ENCODE results near the genes ATXN1L and HP.

DNA sequence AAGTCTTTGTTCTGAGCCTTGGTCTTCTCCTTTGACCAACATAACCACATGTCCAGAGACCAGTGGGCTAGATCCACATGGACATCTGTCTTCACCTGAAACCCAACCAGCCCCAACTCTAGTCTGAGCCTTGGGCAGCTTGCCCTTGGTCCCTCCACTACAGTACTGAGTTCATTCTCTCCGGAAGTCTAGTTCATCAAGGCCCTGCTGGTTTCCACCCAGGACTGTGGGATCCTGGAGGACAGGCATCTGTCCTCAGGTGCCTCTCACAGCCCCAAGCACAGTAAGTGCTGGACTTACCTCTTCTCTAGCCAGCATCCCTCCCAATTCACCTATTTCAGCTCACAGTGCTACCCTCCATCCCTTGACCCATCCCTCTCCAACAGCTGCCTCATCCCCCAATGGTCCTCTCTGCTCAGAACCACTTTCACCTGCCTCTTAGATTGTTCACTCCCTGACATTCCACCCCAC, 26.2 kb downstream of the TLE7 start:
- RRBS: no CpG with 5 or more reads among the region's 1 CpG

- RRBS: no CpG with 5 or more reads among the region's 4 CpGs
These were observed 17.2 kb upstream of the TAT start for GRCh38 chr16:71594063-71594498.

DNA sequence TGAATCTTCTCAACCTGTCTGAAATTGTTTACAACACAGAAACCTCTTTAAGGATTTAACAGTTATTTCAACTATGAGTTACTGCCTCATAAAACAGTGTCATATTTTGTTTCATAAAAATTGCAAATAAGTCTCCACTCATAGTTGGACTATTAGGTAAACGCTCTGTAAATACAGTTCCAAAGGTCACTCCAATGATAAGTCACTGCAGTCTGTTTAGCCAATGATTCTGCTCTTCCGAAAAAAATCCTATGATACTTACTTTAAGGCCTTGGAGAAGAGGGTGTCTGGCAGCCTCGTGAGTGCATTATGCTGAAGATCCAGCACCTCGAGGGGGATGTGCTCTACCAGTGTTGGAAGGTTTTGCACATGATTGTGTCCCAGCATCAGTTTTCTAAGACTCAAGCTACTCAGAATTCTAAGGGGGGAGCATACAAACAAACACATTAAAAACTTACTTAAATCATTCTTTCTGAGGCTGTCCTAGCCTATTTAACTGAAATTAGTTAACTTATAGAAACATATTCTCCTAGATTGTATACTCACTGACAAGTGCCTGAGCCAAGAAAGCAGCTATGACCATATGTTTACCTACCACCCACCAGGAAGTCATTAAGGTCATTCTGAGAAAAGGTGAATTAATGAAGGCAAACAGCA, 41.1 kb downstream of the MARVELD3 start:
- RRBS: no CpG with 5 or more reads among the region's 4 CpGs

DNA sequence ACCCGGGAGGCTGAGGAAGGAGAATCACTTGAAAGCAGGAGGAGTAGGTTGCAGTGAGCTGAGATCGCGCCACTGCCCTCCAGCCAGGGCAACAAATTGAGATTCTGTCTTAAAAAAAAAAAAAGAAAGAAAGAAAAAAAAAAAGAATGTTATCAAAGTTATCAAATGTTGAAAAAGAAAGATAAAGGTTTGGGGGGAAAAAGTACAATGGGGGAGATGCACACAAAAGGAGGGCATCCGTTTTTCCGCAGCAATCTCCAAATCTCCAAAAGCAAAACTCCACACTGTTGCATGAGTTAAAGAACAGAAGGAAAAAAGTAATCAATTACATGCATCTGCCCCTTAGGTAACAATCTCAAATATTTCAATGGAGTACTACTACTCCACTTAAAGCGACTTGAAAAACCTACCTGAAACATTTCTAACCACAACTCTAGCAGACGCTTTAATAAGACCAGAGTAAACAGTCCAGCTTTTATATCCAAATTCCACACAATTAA, 30.0 kb downstream of the AP1G1 start:
- RRBS: no CpG with 5 or more reads among the region's 7 CpGs

DNA sequence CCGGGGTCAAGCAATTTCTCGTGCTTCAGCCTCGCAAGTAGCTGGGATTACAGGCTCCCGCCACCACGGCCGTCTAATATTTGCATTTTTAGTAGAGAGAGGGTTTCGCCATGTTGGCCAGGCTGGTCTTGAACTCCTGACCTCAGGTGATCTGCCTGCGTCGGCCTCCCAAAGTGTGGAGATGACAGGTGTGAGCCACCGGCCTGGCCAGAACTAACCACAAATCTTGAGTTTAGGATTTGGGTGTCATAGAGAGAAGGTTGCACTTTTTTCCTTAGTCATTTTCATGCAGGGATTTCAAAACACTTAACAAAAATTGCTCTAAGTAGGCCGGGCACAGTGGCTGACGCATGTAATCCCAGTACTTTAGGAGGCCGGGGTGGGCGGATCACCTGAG, 1.4 kb upstream of the AP1G1 start:
- RRBS: no CpG with 5 or more reads among the region's 14 CpGs

DNA sequence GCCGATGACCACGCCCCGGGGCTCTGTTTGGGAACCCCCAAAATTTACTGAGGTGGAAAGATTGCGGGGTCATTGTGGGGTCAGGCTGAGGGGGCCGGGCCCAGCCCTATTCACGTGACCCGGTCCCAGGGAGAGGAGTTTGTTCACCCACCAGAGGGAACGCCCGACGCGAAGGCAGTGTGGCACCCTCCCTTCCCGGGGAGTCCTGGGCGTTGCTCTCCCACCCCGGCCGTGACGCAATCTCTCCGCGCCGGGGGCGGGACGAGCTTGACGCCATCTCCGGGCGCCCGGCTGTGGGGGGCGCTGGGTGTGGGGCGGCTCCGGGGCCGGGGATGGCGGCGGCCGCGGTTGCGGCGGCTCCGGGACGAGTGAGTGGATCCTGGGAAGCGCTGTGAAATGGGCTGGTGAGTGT, at the start of gene ATXN1L:
Gene ATXN1L (plus strand): TSS at position 276 of the 412 bp plus-strand sequence.
- RRBS: under 1% methylated on average over 11 of the region's 38 CpGs

DNA sequence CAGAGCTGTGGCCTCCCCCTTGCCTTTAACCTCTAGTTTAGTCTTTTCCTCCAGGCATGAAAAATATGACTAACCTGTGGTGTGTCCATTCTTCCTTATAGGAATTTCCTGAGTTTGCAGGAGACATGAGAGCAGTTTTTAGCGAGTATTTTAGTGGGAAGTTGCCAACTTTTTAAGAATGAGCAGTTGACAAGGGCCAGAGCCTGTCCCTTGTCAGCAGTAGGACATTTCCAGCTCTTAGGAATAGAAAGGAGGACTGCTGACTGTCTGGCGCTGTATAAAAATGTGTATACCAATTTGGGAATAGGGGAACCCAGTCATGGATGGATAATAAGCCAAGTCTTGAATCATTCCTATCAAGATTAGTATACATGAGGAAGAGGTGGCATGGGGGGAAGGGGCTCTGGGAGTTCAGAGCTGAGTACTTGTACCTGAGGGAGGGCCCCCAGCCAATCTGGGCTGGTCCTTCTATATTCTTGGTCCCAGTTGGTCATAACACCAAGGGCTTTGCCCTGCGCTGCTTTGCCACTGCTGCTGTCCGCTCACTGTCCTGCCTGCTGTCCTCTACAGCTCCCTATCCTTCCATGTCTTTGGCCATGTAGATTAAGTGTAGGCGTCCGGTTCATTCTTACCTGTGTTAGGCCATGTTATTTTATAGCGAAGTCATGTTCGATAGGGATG, 8.9 kb downstream of the ATXN1L start:
- RRBS: no CpG with 5 or more reads among the region's 8 CpGs

- RRBS: no CpG with 5 or more reads among the region's 3 CpGs
These were observed 18.9 kb downstream of the ZNF821 start for GRCh38 chr16:71865049-71865569.

GRCh38 chr16:71919142-71919501, 23.8 kb downstream of the IST1 start:
- RRBS: no CpG with 5 or more reads among the region's 3 CpGs

DNA sequence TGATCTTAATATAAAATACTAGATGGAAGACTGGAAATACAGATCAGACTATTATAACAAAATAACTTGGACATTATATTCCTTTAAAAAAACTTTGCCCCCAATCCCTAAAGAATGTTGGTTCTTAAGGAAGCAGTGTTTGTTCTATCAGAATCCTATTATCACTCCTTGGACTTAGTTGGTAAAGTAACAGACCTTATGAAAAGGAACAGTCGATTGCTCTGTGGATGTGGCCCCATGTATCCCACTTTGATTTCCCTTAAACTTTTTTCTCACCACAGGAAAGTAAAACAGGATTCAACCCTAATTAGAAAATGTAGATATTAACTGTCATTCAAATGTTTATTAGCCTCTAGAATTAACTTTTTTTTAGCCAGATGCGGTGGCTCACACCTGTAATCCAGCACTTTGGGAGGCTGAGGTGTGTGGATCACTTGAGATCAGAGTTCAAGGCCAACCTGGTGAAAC, 31.6 kb downstream of the IST1 start:
- RRBS: no CpG with 5 or more reads among the region's 2 CpGs

- RRBS: no CpG with 5 or more reads among the region's 27 CpGs
These were observed 5.7 kb downstream of the DHODH start for GRCh38 chr16:72013812-72015074.

- RRBS: no CpG with 5 or more reads among the region's 12 CpGs
These were observed 8.5 kb downstream of the DHODH start for GRCh38 chr16:72016795-72017788.

DNA sequence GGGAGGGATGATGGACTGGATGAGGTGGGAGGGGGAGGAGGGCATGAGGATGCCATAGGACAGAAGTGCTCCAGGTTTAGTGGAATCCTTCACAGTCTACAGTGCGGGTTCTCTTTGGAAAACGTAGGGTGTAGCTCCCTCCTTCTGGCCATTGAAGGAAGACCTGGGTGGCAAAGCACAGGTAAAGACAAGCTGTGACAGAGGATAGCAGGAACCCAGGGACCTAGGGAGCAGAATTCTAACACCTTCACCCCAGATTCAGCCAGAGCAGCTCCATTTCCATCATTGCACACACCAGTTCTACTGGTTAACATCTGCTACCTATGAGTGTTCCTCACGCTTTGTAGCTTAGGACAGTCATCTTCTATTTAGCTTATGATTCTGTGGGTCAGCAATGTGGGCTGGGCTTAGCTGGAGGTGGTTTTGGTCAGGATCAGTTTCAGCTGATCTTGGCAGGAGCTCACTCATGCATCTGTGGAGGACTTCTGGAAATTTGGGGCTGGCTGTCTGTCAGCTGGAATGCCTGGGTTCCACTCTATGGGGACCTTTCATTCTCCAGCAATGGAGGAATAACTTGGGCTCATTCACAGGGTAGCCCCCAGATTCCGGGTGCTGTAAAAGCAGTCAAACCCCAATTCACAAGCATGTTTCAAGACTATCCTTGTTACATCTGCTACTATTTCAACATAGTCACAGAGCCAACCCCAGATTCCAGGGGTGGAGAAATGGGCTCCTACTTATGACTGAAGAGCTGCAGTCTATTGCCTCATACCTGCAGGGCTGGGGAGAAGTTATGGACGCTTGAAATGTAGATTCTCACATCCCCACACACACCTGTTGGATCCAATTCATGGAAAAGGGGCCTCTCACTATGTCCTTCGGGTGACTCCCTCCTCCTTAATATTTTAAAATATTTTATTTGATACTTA, 3.5 kb upstream of the HP start:
- RRBS: no CpG with 5 or more reads among the region's 6 CpGs

- RRBS: no CpG with 5 or more reads among the region's 5 CpGs
These were observed at the start of gene HP for GRCh38 chr16:72054240-72054877. Gene HP, plus strand, starts transcription at chr16:72054505.

- RRBS: no CpG with 5 or more reads among the region's 2 CpGs
These were observed 33.0 kb downstream of the DHX38 start for GRCh38 chr16:72126741-72126965.

- RRBS: no CpG with 5 or more reads among the region's 4 CpGs
These were observed 194.4 kb downstream of the ZFHX3 start for GRCh38 chr16:72853433-72854024.

- RRBS: no CpG with 5 or more reads among the region's 17 CpGs
These were observed 73.6 kb downstream of the ZFHX3 start for GRCh38 chr16:72974187-72974874.

DNA sequence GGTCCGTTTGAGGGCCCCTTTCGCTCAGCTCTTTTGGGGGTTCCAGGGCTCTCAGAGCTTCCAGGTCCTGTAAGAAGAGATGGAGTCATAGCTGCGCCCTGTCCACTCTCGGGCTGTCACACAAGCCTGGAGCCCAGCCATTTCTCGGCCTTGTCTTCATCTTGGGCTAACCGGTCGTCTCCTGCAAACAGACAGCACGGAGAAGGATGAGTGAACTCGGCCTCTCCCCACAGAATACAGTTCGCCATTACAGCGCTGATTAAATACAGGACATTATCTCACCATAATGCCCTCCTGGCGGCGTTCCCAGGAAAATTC, 45.4 kb upstream of the ZFHX3 start:
- RRBS: no CpG with 5 or more reads among the region's 13 CpGs

DNA sequence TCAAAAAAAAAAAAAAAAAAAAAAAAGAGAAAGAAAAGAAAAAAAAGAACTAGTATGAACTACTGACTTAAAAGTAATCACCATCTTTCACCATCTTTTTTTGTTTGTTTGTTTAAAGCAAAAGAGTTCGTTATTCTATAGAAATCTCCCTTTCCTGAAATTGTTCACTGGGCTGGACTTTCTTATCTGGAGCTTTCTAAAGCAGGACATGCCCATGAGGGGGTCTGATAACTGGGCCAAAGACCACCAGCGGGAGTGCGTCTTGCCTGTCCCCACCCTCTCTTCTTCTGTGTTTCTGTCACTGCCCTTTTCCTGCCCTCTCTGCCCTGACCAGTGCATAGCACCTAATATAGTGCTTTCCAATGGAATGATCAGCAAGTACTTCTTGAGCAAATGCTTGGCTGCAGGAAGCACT, 376.8 kb upstream of the ZFHX3 start:
- RRBS: no CpG with 5 or more reads among the region's 3 CpGs

- RRBS: no CpG with 5 or more reads among the region's 6 CpGs
These were observed 20.9 kb downstream of the PSMD7 start for GRCh38 chr16:74317523-74317994.